M059J (cell line): Measurements from ENCODE around the genes MAP2K2, MYDGF, DPP9 and TICAM1.

GRCh38 chr19:4065339-4066313 is 1.1 kb downstream of the ZBTB7A start:
- RAMPAGE, long total RNA, result no peak

DNA sequence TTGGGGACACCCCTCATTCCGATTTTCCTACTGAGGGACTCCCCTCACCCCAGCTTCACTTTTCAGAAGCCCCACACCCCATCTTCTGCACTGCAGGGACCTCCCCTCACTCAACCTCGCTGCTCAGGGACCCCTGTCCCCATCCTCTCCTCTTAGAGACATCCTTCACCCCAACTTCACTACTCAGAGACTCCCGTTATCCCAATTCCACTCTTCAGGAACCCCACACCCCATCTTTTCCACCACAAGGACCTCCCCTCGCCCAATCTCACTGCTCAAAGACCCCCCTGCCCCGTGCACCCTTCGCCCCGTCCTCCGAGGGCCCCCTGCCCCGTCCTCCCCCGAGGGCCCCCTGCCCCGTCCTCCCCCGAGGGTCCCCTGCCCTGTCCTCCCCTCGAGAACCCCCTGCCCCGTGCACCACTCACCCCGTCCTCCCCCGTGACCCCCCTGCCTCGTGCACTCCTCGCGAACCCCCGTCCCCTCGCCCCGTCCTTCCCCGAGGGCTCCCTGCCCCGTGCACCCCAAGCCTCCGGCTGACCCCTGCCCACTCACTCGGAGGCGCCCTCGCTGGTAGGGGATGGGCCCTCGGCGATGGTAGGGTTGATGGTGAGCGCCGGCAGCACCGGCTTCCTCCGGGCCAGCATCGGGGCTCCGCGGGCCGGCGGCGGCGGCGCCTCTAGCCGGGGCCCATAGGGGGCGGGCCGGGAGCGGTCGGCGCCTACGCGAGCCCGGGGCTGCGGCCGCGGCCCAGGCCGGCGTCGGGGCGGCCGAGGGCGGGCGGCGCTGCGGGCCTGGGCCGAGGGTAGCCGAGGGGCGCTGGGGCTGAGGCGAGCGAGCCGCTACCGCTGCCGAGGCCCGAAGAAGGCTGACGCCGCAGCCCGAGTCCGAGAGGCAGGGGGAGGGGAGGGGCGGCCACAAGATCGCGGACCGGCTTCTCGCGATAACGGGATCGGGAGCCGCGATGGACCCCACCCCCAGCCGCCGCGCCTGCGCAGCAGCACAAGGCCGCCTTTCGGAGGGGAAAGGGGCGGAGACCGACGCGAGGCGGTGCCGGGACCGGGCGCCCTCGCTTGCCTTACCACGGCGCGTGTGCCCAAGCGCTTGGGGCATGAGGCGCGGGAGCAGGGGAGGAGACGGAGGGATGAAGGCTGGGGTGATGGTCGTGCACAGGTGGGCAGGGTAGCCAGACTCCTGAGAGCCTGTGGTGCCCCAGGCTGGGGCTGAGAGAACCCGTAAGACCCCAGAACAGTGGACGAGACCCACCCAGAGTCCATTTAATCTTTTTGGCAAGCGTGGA is at the start of gene MAP2K2:
MAP2K2 (minus strand) TSS at position 891 of the 1,297 bp plus-strand sequence.
- RAMPAGE, long total RNA, result no peak

DNA sequence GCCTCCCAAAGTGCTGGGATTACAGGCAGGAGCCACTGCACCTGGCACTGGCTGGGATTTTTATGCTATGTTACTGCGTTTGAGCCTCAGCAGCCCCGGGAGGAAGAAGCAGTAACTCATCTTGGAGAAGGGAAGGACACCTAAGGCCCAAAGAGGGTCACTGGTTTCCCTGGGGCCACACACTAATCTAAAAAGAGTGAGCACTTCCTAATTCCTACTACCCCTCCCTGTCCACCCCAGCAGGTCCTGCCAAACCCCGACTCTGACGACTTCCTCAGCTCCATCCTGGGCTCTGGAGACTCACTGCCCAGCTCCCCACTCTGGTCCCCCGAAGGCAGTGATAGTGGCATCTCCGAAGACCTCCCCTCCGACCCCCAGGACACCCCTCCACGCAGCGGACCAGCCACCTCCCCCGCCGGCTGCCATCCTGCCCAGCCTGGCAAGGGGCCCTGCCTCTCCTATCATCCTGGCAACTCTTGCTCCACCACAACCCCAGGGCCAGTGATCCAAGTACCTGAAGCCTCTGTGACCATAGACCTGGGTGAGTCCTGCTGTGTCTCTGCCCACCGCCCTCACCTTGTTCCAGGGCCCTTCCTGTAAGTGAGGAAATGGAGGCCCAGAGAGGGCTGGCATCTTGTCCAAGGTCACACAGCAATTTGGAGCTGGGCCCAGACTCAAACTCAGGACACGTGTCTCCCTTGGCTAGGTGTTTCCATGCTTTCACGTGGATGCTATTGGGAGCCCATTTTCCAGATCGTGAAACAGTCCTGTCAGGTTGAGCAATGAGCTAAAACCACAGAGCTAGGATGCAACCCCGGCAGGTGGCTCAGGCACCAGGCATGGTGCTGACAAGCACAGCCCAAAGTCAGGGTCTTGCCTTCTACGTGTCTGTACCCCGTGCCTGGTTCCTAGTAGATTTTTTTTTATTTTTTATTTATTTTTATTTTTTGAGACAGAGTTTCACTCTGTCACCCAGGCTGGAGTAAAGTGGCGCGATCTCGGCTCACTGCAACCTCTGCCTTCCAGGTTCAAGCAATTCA is 3.6 kb downstream of the CREB3L3 start:
- RAMPAGE, long total RNA, result no peak

DNA sequence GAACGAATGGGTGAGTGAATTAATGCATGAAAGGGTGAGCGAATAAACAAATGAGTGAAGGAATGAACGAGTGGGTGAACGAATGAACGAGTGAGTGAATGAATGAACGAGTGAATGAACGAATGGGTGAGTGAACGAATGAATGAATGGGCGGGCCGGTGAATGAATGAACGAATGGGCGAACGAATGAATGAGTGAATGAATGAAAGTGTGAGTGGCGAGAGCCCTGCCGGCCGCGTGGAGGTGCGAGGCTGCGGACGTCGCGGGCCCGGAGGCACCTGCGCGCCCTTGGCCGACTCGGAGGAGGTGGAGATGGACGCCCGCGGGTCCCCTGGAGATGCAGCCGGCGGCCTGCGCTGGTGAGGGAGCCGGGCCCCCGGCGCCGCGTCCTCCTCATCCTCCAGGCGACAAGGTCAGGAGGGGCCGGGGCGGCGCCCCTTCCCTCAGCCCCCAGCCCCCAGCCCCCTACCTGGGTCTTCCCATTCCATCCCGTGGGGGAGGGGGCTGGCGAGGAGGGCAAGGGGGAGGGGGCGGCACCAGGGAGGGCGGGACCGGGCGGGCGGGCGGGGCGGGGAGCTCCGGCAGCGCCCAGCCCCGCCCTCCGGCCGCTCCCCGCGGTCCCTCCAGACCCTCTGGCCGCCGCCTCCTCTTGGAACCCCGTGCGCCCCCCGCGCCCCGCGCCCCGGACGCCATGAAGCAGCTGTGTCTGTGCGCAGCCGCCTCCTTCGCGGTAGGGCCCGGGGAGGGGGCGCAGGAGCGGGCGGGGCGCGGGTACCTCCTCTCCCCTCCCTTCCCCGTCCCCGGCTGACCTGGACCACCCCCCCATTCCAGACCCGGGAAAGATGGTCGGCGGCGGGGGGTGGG is 15.5 kb downstream of the ANKRD24 start:
- RAMPAGE, long total RNA, result no peak

- RAMPAGE, long total RNA, result no peak
Measured at GRCh38 chr19:4338996-4339395, 369 bp upstream of the STAP2 start.

DNA sequence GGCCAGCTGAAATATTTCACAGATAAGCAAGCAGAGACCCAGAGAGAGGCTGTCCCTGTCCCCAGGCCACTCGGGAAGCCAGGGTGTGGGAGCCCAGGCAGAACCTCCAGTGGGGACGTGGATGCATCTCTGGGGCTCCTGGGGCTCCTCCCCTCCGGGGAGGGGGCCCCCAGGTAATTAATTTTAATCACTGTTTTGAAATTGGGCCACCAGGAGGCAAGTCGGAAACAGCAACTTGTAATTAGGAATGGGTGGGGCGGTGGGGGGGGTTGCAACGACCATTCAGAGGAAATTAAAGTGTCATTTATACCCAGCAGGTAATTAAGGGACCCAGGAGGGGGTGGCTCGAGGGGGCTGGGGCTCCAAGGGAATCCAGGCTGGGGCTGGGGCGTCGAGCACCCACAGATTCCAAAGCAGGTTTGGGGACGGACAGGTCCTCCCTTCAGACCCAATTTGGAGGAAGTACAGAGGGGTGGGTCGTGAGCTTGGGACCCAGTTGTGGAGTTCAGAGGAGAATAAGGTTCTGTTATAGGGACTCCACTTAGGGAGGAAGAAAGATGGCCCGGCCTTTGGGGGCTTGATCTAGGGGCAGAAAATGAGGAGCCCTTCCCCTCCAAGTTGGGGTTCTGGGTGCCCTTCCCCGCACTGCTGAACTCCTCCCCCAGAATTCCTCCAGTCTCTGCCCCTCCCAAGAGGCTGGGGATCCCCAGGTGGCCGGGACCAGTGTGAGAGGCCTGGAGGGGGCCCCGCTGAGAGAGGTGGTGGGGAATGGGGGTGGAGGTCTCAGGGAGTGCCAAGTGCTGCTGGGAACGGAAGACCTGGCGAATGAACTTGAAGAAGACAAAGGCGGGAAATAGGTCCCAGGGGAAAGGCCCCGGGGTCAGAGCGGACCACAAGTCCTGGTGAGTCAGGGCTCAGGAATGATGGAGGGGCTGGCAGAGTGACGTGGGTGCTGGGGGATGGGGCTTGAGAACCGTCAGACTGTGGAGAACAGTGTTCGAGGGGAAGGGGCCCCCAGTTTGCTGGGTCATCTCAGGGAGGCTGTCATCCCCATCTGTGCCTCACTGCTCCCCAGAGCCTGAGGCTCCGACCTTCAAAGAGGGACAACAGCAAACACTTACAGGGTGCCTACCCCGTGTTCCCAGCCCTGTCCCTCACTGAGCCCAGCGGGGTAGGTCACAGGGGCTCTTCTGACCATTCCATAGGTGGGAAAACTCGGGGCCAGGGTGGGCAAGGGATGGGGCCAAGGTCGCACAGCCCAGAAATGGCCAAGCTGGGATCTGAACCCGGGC is 15.6 kb upstream of the SEMA6B start:
- RAMPAGE, long total RNA, result no peak

DNA sequence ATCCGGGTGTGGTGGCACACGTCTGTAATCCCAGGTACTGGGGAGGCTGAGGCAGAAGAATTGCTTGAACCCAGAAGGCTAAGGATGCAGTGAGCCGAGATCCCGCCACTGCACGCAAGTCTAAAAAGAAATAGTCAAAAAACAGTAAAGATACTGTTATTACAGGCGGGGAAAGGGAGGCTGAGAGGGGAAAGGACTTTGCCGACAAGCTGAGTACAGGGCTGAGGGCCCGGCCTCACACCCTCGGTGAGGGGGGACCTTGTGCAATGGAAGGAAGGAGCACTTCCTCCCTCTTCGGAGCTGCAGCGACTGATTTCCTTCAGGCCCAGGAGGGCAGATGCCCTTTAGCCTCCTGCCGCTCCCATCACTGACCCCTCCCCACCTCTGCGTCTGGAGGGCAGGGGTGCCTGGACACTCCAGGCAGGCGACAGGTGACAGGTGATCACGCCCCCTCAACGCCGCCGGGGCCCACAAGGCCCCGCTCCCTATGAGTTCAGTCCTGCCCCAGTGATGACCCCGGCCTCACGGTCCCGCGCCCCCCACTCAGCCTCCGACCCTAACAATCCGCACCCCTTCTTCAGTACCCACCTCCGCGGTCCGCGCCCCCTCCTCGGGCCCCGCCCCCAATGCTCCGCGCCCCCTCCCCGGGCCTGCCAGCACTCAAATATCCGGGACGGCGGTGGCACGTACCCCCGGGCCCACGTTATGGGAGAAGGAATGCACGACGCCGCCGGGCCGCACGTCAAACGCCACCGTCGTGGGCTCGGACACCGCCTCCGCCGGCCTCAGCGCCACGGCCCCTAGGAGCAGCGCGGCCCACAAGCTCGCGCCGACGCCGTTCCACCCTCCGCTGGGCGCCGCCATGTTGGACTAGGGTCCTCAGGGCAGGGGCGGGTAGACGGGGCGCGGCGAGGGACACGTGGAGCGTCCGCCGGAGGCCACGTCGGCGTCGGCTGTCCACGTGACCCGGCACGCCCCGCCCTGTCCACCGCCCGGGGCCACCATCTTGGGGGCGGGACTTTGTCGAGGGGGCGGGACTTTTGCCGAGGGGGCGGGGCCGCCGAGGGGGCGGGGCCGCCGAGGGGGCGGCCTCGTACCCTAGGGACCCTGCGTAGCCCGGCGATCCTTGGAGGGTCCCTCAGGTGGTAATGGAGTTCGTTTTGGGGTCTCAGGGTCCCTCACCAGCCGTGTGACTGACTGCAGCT is at the start of gene MYDGF:
MYDGF (minus strand) TSS at position 872 of the 1,205 bp plus-strand sequence.
- RAMPAGE, long total RNA, result no peak

GRCh38 chr19:4694924-4696027 is 25.1 kb upstream of the MYDGF start:
- RAMPAGE, long total RNA, result no peak

GRCh38 chr19:4723708-4724425 is at the start of gene DPP9:
Gene DPP9, minus strand, starts transcription at chr19:4723842.
- RAMPAGE, long total RNA, result no peak

DNA sequence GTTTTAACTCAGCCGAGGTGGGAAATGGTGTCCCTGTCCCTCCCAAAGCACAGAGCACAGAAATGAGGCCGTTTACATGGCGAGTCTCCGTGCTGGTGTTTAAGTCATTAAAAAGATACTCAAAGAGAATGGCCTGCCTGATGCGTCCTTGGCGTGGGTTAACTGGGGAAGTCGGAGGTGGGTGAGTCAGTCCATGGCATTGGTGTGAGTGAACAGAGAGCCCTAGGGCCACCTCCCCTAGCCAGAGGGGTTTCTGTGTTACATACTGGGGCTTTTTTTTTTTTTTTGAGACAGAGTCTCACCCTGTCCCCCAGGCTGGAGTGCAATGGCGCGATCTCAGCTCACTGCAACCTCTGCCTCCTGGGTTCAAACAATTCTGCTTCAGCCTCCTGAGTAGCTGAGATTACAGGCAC is 3.9 kb downstream of the FEM1A start:
- RAMPAGE, long total RNA, result no peak

- RAMPAGE, long total RNA, result no peak
Measured at GRCh38 chr19:4807045-4807604, 15.6 kb downstream of the FEM1A start.

GRCh38 chr19:4831009-4832105 is at the start of gene TICAM1:
Gene TICAM1, minus strand, starts transcription at chr19:4831712.
- RAMPAGE, long total RNA, result no peak

- RAMPAGE, long total RNA, result no peak
Measured at GRCh38 chr19:4837554-4837962, 6.0 kb upstream of the TICAM1 start.

DNA sequence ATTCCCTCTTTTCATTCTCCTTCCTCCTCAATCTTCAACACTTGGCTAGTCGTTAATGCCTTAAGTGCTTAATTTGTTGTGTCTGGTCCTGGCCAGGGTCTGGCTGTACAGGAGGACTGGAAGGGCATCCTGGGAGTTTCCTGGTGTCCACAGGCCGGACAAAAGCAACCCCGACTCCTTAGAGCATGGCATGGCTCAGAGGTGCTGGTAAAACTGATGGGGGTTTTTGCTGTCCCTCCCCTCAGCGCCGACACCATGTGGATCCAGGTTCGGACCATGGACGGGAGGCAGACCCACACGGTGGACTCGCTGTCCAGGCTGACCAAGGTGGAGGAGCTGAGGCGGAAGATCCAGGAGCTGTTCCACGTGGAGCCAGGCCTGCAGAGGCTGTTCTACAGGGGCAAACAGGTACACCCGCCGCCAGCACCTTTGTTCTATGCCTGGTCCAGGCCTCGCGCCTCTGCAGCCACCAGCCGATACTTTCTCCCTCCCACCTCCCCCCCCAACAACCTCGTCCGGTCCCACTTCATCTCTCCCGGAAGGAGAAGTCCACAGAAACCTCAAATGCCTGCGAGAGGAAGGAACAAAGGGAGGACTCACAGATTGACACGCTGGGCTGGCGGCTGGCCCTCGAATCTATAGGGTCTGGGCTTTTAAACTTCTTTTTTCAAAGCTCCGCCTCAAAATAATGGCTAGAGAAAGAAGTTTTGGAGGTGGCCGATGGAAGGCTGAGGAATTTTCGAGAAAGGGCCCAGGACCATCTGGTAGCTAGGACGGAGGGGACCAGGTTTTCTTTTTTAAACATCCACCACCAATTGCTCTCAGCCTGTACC is 1.5 kb downstream of the UHRF1 start:
- RAMPAGE, long total RNA, result no peak

DNA sequence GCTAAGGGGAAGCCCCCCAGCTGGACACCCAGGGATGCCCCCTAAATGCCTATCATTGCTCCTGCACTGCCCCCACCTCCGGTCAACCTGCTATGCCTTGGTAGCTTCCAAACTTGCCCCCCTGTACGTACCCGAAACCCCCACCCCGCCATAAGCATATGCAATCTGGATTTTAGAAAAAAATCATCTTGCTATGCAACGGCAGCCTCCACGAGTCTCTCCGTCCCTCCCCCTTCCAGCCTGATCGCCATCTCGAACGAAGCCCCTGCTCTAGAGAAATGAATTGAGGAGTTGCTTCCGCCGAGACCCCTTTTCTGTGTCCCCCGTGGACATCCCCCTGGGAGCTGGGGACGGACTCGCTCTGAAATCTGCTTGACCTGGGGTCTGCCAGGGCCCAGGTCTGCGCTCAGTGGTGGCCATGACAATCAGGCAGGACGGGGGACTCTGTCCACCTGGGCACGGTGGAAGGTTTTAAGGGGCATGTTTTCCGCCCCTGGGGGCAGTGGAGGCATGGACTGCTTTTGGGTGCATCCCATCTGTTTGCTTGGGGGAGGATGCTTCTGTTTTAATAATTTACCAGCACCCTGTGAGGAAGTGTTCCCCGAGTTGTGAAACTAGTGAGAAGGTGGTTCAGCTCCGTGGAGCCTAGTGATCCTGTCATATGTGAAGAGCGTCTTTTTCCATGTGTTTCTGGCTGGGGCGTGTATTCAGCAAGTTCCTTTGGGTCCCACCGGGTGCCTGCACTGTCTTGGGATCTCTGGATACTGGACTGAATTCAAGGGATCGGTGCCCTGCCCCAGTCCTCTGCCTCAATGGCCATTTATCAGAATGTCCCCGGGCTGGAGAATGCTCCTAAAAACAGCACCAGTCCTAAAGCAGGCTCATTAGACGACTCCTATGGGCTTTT is 1.1 kb downstream of the KDM4B start:
- RAMPAGE, long total RNA, result no peak

DNA sequence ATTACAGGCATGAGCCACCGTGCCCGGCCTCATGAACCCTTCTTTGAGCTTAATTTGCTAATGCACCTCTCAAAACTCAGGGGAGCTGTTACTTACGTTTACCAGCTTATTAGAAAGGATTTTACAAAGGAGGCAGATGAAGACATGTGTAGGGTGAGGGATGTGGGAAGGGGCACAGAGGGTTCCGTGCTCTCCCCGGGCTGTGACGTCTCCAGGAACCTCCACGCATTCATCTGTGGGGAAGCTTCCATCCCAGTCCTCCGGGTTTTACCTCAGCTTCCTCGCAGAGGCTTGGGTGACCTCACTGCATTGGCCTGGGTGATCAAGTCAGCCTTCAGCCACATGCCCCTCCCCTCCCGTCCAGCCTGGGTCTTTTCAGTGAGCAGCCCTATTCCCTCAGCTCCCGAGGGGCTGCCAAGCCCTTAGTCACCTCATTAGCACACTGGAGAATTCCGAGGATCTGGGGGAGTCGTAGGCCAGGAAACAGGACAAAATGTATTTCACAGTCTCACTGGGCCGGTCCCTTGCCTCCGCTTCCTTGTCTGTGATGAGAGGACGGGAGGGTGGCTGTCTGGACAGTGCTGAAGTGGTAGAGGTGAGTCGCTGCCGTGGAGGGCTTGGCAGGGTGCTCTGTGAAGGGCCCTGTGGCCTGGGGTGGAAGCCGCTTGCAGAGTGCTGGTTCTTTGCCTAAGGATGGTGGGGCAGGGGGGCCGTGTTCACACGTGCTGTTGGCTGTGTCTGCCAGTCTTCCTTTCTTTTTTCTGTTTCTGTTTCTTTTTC is 19.8 kb downstream of the KDM4B start:
- RAMPAGE, long total RNA, result no peak

DNA sequence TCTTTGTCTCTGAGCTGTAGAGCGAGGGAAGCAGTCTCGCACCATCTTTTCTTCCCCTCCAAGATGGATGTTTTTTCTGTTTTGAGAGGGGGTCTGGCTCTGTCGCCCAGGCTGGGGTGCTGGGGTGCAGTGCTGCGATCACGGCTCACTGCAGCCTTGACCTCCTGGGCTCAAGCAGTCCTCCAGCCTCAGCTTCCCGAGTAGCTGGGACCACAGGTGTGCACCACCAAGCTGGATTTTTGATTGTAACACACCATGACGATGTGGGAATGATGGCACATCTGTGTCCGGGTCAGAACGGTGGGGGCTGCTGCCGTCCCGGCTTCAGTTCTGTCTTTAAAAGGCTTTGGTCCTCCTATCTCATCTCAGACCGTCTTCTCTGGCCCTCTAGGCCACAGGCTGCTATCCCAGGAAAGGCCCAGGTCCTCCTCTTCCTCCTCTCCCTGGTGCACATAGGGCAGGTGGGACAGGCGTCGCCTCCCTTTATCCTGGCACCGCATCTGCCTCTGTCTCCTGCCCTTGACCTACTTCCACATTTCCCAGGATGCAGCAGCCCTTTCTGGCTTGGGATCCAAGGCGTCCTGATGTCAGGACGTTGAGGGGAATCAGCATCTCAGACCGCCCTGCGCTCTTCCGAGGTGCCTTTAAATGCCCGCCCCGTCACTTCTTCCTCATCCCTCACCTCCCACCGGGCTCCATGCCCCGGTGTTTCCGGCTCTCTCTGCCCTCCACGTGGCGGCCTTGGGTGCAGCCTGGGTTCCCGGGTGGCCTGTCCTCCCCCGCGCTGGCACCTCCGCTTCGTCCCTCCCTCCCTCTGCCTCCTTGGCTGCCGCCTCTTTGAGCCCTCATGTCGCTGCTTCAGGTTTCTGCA is 66.1 kb downstream of the KDM4B start:
- RAMPAGE, long total RNA, result no peak

- RAMPAGE, long total RNA, result no peak
Measured at GRCh38 chr19:5047895-5048537, 79.1 kb downstream of the KDM4B start.

DNA sequence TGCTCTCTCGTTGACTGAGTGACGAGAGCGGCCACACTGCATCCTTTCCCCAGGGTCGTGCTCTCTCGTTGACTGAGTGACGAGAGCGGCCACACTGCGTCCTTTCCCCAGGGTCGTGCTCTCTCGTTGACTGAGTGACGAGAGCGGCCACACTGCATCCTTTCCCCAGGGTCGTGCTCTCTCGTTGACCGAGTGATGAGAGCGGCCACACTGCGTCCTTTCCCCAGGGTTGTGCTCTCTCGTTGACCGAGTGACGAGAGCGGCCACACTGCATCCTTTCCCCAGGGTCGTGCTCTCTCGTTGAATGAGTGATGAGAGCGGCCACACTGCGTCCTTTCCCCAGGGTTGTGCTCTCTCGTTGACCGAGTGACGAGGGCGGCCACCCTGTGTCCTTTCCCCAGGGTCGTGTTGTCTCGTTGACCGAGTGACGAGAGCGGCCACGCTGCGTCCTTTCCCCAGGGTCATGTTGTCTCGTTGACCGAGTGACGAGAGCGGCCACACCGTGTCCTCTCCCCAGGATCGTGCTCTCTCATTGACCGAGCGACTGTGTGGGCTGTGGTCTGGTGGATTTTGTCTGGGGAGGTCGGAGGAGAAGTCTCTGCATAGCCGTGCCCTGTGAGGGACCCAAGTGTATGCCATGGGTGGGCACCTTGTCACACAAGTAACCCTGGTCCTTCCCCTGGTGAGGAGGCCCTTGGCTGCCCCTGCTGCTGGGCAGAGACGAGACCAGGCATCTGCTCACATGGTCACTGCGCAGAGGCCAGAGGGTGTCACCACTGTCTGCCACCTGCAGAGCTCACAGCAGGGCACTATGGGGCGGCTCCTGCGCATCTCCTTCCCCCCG is 107.7 kb downstream of the KDM4B start:
- RAMPAGE, long total RNA, result no peak

GRCh38 chr19:5104664-5105592 is 136.0 kb downstream of the KDM4B start:
- RAMPAGE, long total RNA, result no peak